Ureter (tissue), 1 donor: ENCODE measurements around the genes VSIG4 and PJA1.

DNA sequence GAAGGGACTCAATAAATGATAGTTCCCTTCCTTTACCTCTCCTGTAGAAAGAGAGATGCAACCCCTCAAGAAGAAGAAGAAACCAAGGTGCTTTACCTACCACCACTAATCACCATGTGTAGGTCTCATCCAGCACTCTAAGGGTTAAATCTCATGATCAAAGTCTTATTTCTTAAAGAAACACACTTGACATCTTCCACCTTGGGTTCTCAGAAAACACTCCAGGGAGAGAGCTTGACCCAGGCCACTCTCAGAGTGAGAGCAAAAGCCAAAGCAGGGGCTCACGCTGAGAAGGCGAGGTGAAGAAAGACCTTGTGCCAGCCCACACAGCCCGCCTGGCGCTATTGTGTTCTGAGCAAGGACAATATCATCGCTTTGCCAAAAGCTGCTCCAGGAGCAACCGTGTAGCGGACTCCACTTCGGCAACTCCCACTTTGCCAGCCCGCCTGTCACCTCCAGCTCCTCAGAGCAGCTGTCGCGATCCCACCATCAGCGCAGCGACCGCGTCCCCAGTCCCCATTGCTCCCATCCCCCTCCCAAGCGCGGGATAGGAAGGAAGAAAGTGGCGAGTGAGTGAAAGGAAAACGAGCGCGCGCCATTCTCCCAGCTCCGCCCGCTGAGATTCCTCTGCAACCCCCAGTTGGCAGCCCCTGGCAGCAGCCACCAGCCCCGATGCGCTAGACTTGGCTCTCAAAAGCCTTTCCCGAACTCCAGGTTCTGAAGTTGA is 856 bp downstream of the ZC4H2 start:
- PRO-cap: no peak

DNA sequence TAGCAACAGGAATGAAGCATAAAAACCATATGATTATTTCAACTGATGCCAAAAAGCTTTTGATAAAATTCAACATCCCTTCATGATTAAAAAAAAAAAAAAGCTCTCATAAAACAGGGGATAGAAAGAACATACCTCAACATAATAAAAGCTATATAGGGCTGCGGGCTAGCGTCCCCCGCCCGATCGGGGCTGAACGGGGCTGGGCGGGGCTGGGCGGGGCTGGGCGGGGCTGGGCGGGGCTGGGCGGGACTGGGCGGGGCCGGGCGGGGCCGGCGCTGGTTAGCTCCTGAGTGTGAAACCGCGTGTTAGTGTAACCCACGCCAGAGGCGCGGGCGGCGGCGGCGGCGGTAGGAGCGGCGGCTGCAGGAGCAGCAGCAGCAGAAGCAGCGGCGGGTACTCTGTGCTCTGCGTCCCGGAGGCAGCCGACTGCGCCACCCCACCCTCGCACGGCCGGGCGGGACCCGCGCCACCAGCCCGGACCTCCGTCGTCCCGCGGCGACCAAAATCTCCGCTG is 128.2 kb downstream of the LAS1L start:
- PRO-cap: unidirectional peak, plus-strand start at position 326 of the sequence

DNA sequence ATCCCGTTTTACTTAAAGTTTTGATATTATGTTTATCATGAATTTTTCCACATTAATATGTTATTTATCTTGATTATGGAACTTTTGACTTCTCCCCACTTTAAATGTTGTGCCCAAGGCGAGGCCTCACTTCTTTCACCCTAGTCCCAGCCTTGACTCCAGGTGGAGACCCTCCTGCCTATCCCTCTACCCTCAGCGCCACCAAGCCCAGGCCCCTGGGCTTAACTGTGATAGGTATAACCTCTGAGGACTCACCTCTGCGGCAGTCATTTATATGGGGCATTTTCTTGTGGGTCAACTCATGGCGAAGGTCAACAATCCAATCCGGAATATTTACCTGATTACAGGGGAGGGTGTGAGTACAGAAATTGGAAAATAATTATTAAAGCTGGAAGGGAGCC is 3.5 kb downstream of the LAS1L start:
- PRO-cap: no peak

- PRO-cap: no peak
Observed at GRCh38 chrX:65601448-65602089, 65.9 kb upstream of the MSN start.

- PRO-cap: no peak
Observed at GRCh38 chrX:65750523-65751159, 83.2 kb downstream of the MSN start.

GRCh38 chrX:66013502-66014049 is 26.3 kb downstream of the VSIG4 start:
- PRO-cap: no peak

- PRO-cap: no peak
Observed at GRCh38 chrX:66039934-66040499, at the start of gene VSIG4. TSS of gene VSIG4 (minus strand) at chrX:66040080.

DNA sequence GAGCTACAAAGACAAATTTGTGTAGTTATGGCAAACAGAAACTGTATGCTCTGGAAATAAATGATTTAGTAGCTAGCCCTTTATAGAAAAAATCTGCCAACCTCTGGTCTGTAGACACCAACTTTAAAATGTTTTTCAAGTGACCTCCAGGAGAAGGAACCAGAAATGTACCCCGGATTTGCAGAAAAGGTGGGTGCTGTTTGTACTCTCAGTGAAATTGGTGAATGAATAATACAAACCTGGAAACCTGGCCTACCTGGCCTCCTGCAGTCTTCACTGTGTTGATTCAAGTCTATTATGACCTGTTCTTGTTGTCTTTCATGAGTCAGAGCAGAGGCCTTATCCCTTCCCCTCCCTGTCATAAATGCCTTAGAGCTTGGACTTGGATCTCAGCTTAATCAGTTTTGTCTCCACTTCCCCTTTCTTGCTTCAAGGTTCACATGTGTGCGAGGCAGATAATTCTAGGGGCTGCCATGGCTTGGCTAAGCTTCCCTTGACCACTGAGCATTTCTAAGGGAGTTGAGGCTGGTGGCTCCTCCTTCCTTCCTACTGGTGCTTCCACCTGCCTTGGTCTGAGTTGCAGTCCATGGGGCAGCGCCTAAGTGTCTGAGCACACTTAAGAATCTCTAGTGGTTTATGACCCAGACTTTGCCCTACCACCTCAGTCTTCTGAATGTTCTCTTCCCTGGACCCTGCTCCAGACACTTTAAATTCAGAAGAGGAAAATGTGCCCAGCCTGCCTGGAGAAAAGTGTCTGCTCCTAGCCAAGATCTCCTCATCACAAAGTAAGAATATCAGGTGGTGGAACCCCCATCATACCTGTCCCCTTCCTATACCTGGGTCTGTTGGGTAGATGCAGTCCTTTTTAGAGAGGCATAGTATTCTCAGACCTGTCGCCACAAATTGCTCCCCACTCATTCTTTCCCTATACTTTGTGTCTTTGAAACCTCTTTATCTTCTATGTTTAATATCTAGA is 1.7 kb upstream of the HEPH start:
- PRO-cap: no peak

DNA sequence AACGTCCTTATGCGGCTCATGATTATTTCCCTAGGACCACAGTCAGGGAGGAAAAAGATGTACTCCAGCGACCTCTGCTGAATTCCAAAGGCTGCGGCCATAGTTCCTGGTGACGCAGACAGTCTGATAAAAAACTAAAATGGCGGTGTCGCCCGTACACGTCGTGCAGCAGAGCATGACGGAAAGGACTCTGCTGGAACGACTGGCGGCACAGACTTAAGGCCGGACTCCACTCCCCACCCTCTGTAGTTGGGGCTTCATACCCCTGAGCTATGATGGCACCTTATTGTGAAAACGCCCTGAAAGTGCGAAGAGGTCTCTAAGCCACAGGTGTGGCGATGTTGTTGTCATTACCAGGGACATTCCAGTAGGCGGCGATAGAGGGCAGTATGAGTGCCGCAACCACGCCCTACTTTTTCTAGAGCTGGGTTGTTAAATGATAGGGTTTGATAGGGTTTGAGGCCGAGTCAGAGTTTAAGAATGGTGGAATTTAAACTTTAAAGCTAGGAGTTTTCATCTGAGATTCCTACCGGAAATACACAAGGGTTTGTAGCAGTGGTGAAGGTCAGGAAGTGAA is 90.0 kb upstream of the EDA2R start:
- PRO-cap: no peak

DNA sequence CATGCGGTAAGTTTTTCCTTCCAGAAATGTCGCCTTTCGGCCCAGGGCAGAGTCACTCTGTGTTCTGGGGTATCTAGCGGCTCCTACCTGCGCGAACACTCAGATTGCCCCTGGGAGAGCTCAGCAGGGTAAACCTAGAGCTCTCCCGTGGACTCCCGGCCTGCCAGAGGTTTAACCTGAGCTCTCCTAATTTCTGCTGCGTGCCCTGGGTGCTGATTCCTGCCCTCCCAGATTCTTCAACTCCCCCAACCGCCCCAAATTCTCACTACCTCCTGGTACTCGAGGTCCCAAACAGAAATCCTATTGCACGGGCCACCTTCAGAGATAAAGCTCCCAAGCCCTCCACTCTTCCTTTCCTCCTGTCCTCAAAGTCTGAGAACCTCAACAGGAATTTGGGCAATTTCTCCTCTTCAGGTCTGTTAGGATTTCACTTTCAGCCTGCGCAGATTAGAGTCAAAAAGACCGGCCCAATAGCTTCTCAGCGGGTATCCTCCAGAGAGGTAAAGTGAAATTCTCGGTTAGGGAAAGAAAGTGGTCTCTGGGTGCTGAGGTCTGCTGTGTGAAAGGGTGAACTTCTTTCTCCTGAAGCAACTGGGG is 3.0 kb downstream of the AR start:
- PRO-cap: no peak

GRCh38 chrX:68249373-68250021 is 183.8 kb downstream of the OPHN1 start:
- PRO-cap: no peak

- PRO-cap: no peak
Observed at GRCh38 chrX:68838848-68839173, 10.0 kb downstream of the EFNB1 start.

DNA sequence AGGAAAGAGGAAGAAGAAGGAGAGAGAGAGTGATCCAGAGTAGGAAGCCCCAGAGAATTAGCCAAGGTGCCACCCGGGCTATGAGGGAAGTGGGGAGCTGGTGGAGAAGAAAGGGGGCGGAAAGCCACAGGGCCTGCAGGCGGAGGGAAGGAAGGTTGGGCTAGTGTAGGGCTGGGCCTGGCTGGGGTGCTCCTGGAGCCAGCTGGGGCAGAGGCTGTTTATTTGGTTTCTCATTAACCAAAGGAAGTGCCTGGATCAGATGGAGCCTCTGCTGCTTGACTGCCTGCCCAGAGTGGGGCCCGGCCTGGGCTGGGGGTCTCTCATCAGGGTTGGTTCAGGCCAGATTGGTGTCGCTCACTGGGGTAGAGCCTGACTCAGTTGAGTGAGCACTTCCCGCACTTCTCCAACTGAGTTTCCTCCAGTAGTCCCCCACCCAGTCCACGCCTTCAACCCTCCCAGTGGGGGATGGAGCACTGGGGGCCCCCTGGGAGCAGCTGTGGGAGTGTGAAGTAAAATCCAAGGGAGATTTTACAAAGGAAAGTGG is 14.3 kb downstream of the EFNB1 start:
- PRO-cap: no peak

GRCh38 chrX:68894643-68895632 is 66.1 kb downstream of the EFNB1 start:
- PRO-cap: bidirectional peak, plus-strand start at chrX:68895233, minus-strand start at chrX:68894907

GRCh38 chrX:68989829-68990328 is 161.1 kb downstream of the EFNB1 start:
- PRO-cap: no peak

DNA sequence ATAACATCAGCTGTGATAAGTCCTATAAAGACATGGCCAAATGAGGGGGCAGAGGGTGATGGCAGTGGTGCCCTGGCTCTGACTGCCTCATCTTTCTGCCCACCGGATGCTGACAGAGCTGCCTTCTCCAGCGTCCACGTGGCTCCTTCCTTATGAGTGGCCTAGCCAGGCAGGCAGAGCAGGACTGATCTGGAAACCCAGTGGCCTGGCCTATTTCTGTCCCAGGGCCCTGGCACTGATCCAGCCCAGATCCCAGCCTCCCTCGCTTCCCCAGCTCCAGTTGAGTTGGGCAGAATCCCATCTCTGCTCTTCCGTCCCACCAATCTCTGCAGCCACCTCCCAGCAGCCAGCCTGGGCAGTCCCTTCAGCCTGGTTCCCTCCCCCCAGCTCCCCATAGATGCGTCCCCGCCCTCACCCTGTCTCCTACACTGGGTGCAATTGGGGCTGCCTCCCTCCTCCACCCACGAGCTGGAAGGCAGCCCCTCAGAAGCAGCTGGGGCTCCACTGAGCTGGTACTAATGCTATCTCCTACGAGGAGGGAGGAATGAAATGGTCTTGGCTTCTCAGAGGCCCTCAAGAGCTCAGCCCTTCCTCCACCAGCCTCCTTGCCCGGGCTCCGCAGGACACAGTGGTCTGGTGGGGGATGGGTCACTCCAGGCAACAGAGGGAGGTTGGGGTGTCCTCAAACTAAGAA is 94.2 kb downstream of the PJA1 start:
- PRO-cap: no peak

DNA sequence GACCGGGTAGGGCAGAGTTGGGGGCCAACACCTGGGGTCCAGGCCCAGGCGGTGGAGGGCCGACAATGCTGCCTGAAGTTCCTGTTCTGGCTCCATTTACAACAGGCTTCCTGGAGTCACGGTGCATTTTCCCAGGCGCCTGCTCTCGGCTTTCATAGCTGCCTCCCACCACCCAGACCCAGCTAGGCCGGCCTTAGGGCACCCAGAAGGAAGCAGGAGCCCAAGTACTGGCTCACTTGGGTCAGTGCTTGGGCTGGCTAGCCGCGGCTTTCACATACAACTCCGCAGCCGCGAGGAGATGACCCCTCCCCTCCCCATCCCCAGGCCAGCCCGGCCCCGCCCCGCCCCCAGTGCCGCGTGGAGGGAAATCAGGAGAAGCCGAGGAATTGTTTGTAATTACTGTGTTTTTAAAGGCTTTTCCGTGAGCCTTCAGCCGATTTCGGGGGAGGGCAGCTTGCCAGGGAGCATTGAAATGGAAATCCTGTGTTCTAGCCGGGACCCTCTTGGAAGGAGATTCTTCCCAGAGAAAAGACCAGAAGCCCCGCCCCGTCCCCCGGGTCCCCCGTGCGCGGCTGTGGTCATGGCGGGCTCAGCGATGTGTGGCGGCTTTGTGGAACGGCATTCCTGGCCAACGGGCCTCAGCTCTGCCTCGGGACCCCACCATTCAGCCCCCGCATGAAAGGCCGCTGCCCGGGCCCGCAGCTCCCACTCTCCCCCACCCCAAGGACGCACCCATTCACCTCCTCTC is 28.5 kb downstream of the PJA1 start:
- PRO-cap: bidirectional peak, plus-strand start at position 350 of the sequence, minus-strand start at position 274 of the sequence

DNA sequence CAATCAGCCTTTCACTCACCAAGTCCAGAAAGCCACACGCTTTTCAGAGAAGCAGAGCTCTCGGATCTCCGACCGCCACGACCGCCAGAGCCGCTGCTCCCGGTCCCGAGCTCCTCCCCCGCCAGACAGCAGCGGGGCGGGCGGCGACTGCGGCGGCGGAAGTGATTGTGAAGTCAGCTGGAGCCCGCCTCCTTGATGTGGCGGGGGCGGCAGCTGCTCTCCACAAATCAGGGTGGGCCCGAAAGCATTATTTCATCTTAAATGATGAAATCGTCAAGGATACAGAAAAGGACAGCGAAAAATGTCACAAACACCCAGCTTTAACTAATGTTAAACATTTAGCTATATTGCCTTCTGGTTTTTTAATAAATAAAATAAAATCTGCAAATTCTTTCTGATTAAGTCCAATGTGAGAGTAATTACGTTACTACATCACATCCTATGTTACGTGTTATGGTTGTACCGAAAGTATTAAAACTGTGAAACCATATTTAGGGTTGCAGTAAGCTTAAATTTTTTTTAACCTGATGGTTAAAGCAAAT is at the start of gene PJA1:
Gene PJA1 (minus strand): TSS at position 101 of the 542 bp plus-strand sequence.
- PRO-cap: bidirectional peak, plus-strand start at position 195 of the sequence, minus-strand start at position 130 of the sequence

GRCh38 chrX:69506329-69506741 is 2.2 kb downstream of the NALF2 start:
- PRO-cap: no peak

DNA sequence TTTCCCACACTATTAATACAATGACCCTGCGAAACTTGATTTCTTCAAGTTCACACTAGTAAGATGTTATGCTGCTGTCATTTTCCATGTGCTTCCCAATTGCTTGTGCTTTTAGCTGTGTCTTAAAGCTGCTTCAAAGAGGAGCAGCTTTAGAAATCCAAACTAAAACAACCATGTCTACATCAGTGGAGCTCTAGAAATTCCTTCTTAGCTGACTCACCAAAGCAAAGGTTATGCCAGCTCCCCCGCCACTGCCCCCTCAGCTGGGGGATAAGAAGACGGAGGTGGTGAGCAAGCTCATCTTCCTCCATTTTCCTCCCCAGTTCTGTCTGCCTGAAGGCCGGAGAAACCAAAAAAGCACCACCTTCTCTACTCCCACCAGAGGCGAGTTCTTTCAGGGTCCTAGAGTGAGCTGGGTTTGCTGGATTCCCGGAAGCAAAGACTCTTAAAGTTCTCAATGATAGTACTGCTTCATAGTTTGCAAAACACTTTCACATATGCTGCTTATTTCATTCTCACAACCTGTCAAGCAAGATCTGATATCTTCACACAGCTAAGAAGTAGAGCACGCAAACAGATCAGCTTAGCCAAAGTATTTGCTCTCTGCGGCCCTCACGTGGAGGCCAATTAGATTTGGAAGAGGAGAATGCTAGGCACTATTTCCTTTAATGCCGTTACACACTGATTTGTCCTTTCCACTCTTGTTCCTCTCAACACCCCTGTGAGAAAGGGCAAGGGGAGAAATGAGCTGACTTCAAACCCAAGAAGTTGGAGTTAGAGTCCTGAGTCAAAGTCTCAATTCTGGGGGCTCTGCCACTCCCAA is 8.5 kb upstream of the DGAT2L6 start:
- PRO-cap: unidirectional peak, minus-strand start at position 327 of the sequence